Subcutaneous preadipocyte (primary cell): ENCODE data around the gene LRRC37A.

DNA sequence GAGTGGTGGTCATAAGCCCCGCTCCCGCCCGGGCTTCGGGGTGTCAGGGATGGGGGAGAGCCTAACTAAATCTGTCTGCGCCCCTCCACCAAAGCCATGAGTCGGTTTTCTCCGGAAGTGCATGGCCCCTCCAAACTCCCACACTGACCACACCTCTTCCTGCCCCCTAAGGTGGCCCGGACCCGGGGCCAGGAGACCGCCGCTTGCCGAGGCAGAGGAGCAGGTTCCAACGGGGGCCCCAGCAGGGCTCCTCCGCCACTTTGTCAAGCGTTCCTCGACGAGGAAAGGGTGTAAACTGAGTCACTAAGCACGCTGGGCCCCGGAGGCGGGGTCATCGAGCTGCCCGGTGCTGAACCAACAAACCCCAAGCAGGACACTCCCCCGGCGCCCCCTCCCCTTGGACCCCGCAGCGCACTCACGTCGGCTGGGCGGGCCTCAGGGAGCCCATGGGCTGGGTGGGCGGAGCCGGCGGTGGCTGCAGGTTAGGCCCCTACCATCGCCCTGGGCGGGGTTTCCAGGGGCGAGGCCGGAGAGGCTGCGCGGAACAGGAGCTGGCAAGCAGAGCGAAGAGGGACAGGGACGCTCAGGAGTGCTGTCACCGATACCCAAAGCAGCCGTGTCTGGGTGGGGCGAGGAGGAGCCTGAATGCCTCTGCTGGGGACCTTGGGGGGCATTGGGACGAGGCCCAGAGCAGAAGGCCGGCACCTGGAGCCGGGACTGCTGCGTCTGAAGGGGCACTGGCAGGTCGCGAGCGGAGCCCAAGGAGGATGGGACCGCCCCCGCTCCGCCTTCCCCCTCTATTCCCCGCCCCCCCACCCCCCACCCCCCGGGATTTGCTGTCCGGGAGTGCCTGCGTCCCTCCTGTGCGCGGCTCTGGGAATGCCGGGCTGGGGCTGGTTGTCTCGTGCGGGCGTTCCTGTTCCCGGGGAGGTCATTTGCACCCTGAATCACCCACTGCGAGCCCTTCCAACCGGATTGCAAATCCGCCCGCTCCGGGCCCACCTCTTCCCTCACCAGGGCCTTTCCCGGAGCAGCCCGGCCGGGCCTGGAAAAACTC, 1.1 kb downstream of the ARHGAP27 start:
- CAGE, long polyA plus RNA: no peak

GRCh38 chr17:45915684-45915883, 21.2 kb downstream of the MAPT start:
- CAGE, long polyA plus RNA: no peak

GRCh38 chr17:45976912-45977617, 22.0 kb upstream of the STH start:
- CAGE, long polyA plus RNA: no peak

DNA sequence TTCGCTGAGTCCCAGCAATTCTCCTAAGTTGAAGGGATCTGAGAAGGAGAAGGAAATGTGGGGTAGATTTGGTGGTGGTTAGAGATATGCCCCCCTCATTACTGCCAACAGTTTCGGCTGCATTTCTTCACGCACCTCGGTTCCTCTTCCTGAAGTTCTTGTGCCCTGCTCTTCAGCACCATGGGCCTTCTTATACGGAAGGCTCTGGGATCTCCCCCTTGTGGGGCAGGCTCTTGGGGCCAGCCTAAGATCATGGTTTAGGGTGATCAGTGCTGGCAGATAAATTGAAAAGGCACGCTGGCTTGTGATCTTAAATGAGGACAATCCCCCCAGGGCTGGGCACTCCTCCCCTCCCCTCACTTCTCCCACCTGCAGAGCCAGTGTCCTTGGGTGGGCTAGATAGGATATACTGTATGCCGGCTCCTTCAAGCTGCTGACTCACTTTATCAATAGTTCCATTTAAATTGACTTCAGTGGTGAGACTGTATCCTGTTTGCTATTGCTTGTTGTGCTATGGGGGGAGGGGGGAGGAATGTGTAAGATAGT, 28.0 kb downstream of the STH start:
- CAGE, long polyA plus RNA: no peak

- CAGE, long polyA plus RNA: no peak
These were observed 32.2 kb downstream of the STH start for GRCh38 chr17:46030971-46031933.

DNA sequence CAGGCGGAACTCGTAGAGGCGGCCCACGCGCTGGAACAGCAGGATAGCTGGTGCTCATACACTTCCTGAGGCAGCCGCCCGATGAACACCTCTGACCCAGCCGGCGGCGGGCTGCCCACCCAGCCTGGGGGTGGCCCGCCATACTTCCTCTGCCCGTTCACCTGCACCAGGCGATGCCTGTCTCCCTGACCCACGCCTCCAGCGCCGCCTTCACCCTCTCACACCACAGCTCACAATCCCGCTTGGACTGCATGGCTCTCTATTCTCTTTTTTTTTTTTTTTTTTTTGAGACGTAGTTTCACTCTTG, 34.6 kb upstream of the LRRC37A start:
- CAGE, long polyA plus RNA: no peak

DNA sequence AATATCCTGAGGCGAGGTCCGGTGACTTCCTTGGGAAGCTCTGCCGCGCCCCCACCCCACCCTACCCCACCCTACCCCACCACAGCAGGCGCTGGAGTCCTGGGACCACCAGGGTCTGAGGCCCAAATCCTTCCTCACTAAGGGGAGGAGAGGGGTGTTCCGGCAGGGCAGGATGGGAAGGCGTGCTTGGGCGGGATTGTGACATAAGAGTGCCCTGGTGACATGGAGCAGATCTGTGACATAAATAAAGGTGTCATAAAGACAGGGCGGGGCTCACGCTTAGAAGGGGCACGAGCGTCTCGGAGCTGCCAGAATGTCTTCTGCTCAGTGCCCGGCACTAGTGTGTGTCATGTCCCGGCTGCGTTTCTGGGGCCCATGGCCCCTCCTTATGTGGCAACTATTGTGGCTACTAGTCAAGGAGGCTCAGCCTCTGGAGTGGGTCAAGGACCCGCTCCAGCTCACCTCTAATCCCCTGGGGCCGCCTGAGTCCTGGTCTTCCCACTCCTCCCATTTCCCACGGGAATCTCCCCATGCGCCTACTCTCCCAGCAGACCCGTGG, at the start of gene LRRC37A:
Gene LRRC37A (plus strand): TSS at position 311 of the 559 bp plus-strand sequence.
- CAGE, long polyA plus RNA: no peak

DNA sequence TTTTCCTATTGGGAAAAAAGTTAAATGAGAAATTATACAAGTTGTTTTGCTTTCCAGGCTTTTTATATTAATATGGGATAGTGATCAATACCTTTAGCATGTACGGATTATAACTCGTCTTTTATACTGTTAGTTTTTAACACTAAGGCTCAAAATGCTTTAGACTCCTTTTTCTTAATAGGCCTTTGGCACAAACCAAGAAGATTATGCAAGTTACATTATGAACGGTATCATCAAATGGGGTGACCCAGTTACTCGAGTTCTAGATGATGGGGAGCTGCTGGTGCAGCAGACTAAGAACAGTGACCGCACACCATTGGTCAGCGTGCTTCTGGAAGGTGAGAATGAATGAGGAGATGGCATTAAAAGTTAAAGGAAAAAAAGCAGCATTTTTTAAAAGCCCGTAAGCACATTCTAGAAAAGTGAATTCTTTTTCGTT, 107.7 kb downstream of the WNT3 start:
- CAGE, long polyA plus RNA: no peak

- CAGE, long polyA plus RNA: no peak
These were observed 47.3 kb downstream of the WNT3 start for GRCh38 chr17:46770998-46771687.

- CAGE, long polyA plus RNA: no peak
These were observed 11.6 kb downstream of the WNT9B start for GRCh38 chr17:46862926-46863506.

DNA sequence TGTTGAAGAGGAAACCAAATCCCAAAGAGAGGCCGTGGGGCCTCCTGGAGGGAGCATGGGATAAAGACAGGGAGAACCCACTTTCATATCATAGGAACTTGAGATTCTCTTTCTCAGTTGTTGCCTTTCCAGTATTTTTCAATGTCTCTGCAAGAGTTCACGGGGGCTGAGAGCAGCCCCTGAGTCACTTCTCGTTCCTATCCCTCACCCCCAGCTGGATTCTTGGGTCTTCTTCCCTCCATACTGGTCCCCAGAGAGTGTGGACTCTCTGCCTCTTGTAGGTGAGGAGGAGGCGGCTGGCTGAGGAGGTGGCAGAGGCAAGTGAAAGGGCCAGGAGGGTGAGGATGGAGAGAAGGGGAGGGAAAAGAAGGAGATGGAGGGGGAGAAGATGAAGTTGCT, 27.1 kb downstream of the GOSR2 start:
- CAGE, long polyA plus RNA: no peak

- CAGE, long polyA plus RNA: no peak
These were observed 70.6 kb downstream of the CDC27 start for GRCh38 chr17:47118541-47118945.

DNA sequence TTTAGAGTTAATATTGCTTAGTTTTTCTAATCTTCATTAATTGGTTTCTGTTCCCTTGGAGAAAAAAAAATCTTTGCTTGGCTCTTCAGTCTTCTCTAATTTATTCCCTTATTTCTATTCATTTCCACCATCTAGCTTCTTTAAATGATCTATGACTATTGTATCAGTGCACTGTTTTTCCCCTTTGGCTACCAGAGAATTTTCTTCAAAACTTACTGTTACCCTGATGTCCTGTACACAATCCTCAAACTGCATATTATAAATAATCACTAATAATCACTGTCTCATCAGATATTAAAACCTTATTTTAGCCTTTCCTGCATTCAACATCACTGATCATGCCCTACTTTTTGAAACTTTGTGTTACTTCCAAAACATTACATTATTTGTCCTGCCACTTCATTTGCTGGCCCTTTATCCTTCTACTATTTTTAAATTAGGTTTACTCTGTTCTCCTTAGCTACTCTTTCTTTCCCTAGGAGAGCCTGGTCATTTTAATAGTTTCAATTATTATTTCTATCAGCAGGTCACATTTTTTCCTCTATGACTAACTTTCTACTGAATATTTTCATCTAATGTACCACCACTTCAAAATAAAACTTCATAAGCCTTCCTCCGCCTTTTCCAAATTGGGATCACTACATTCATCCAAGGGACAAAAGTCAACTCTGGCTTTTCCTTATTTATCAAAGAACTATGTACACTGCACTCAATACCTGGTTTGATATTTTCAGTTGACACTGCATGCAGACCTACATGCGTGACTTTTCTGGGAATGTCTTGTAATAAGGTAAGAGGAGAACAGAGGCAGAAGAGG, 36.4 kb downstream of the CDC27 start:
- CAGE, long polyA plus RNA: no peak

- CAGE, long polyA plus RNA: no peak
These were observed 944 bp downstream of the CDC27 start for GRCh38 chr17:47188064-47188637.

DNA sequence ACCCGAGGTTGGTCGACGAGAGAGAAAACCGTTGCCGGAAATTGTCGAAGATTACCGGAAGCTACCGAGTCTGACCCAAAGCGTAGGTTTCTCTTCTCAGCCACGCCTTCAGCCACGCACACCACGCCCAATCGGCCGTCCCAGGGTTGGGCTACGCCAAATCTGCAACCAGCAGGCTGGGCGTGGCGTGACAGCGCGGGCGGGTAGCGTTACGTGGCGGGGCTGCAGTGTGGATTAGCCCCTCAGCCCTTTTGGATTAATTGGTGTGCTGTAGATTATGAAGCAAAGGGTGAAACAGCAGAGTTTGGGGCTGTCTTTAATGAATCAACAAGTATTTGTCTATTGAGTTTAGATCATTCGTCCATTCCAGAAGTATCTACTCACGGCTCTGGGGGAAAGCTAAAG, 297 bp upstream of the CDC27 start:
- CAGE, long polyA plus RNA: no peak

DNA sequence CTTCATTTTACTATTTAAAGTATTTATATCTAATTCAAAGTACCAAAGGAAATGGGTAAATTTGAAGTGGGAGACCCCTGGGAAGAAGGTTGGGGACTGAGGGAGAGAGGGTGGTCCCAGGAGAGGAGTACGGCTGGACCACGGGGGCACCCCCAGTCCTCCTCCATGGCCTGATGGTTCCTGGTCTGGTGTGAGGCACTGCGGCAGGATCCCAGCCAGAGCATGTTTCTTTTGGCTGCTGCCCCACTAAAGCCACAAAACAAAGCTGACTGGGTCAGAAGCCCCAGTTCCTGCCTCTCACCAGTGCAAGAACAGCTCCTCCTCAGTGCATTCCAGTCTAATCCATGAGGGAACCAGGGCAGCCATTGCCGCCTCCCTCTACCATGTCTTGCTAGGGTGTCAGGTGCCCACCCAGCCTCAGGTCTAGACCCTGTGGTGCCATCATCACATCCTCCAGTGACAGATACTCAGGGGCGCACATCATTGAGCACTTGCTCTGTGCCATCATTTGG, 29.5 kb upstream of the EFCAB13 start:
- CAGE, long polyA plus RNA: no peak

- CAGE, long polyA plus RNA: no peak
These were observed 30.9 kb upstream of the KPNB1 start for GRCh38 chr17:47618644-47619310.

GRCh38 chr17:47675611-47676719, 18.0 kb upstream of the TBKBP1 start:
- CAGE, long polyA plus RNA: no peak

- CAGE, long polyA plus RNA: no peak
These were observed 13.7 kb upstream of the TBKBP1 start for GRCh38 chr17:47680236-47680708.

GRCh38 chr17:47683213-47684148, 10.5 kb upstream of the TBKBP1 start:
- CAGE, long polyA plus RNA: no peak